H7 (cell line): ENCODE data around the genes C2orf72 and ALPG.

DNA sequence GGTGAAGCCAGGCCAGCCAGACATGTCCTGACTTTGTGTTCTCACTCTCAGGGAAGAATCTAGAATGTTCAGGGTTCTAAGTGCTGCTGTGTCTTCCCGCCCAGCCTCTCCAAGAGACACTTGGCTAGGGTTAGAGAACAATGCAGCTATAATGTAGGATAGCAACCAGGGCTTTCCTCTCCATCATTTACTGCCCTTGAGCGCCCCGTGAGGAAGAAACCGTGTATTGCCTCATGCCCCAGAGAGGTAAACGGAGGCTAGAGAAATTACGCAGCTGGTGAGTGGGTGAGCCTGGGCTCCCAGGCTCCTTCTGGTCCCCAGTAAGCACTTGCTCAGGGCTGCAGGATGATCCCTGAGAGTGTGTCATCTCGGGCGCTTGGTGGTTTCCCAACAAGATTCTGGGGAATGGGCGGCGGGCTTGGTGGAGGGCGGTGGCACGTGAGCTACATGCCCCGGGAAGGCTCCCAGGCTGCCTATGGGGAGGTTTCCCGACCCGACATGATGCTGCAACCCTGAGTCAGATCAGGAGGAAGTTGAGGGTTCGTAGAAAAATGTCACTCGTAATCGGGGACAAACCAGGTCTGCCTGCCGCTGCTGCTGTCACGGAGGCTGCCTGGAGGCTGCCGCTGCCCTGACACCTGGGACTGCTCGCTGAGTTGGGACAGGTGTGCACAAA is 527 bp downstream of the GPR55 start:
- RAMPAGE, long total RNA: no peak

DNA sequence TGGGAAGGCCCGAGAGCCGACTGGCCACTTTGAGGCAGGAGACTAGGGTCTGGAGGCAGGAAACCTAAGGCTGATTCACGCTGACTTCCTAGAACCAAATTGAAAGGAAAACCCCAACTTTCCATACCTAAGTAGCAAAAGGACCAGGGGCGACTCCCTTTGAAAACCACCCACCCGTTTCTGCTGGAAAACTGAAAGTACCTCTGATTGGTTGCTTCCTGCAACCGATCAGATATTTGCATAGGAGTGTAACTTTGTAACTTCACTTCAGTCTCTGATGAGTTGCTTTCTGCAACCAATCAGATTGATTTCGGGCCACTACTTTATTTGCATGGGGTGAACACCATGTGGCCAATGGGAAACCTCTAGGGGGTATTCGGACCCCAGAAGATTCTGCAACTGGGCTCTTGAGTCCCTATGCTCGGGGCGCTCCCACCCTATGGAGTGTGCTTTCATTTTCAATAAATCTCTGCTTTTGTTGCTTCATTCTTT is 26.7 kb upstream of the SPATA3 start:
- RAMPAGE, long total RNA: no peak

GRCh38 chr2:230996291-230996552 is 301 bp downstream of the SPATA3 start:
- RAMPAGE, long total RNA: no peak

- RAMPAGE, long total RNA: no peak
Observed at GRCh38 chr2:231037132-231037688, at the start of gene C2orf72. Gene C2orf72 (plus strand): TSS chr2:231037523.

DNA sequence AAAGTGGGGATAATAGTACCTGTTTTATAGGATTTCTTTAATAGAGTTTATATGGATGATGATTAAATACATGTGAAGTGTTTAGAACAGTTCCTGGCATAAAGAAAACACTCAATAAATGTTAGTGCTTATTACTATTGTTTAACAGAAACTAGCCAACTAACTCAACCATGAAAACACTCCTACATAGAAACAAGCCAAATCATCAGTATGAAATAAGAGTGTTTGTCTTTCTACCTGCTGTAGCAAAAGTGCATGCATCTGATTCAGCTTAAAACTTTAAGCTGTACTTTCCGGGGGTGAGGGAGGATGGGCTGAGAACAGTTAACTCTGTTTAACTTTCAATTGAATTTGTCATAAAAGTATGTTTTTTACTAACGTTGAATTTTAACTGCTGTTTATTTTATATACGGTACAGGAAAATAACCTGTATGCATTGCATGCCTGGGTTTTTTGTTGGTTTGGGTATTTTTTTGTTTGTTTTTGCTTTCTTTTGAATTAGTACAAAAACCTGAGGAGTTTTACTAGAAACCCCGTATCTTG is 6.7 kb downstream of the HTR2B start:
- RAMPAGE, long total RNA: no peak

GRCh38 chr2:231123076-231123972 is 1.5 kb downstream of the HTR2B start:
- RAMPAGE, long total RNA: no peak

- RAMPAGE, long total RNA: no peak
Observed at GRCh38 chr2:231138678-231139069, 13.8 kb upstream of the HTR2B start.

DNA sequence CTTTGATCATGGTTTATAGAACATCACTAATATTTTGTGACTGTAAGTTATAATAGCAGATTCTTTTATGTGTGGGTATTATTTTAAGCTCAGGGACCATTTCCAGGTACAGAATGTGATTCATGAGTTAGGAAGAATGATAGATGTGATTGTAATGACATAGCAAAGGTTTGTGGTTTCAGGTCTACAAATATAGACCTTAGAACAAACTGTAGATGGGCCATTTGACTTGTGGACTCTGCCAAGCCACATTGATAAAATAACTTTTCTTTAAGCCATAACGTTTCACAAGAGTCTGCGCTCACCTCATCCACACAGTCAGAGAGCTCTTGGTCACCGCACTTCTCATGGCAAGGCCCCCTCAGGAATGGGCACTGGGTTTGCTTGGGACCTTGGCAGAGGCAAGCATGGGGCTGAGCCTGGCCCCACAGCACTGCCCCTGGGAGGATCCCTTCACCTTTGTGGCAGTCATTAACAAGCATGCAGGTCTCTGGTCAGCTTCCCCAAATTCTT is 13.9 kb downstream of the ARMC9 start:
- RAMPAGE, long total RNA: no peak

- RAMPAGE, long total RNA: no peak
Observed at GRCh38 chr2:231241707-231242638, 43.5 kb downstream of the ARMC9 start.

GRCh38 chr2:231320948-231321515 is 74.5 kb upstream of the B3GNT7 start:
- RAMPAGE, long total RNA: no peak

GRCh38 chr2:231387909-231389059 is 7.2 kb upstream of the B3GNT7 start:
- RAMPAGE, long total RNA: no peak

DNA sequence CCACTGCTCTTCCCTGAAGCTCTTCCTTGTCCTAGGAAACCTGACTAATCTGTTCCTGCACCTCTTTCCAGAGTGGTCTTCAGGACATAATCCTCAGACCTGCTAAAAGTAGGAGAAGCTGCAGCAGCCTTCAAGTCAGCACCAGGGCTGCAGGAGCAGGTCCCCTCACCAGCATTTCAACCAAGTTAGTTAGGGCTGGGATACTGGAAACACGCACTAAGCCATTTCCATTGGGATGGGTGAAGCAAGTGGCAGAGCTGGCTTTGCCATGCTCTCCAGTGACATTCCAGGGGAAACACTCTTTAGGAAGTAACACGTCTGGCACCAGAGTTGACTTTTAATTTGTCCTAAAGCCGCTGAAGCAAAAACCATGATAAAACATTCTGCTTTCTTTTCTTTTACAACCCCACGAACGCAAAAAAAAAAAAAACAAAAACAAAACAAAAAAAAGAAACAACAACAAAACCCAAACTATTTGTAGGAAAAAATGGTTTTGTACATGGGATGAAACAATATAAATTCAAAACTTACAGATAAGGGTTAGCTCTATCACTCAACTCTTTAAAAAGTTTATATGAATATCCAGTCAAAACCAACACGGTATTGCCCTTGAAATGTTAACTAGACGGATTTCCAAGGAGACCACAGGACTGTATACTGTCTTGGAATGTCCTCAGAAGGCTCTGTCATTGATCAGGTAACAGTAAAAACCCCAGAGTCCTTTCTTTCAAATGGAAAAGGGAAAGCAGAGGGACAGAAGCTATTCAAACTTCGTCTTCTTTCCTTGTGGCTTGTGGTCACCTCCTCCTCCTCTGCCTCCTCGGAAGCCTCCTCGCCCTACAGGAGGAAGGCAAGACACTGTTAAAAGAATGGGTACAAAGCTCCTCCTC is 9.6 kb downstream of the NCL start:
- RAMPAGE, long total RNA: no peak

DNA sequence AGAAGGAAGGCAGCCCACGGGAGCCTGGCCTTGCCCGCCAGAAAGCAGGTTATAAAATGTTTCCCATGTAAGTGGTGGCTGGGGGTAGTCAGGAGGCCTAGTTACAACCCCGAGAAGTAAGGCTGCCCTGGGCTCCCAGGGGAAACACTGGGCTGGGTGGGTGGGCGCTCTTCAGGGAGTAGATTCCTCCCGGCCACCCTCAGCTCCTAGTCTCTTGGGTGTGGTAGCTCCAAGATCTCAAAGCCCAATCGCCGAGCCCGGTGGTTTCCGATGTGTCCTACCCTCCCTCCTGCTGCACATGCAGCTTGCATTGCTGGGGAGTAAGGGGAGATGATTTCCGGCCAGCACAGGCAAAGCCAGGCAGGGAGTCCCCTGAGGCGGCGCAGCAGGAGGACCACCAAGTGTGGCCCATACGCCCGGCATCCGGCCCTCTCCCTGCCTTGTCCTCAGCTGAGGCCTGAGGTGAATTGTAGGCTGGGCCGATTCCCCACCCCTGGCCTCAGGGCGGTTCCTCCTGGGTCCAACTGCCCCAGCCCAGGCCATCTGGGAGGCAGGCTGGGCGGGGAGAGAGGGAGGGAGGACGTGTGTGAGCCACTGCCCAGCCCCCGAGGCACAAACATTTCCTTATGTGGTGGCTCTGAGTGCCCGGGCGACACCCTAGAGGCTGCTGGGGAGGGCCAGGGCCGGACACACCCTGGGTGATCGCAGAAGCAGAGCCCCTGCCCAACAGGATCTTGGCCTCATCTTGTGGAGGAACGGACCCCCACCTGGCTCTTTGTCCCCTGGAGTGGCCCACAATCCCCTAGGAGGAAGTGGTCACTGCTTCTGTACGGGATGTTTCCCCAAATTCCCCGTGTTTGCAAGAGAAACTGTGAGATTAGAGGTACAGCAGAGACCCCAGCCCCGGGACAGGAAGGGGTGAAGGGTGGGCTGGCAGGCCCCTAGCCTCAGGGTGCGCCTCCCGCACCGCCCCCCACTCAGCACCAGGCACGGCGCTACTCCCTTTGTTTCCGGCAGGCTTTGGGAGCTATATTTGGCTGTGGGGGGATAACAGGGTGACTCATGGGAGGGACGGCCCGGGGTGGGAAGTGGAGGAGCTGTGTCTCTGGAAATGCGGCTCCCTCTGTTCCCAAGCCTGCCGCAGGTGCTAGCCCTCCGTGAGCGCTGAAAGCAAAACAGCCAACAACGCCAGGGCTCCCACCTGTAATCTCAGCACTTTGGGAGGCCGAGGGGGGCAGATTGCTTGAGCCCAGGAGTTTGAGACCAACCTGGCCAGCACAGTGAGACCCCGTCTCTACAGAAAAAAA is 41.9 kb upstream of the PTMA start:
- RAMPAGE, long total RNA: no peak

DNA sequence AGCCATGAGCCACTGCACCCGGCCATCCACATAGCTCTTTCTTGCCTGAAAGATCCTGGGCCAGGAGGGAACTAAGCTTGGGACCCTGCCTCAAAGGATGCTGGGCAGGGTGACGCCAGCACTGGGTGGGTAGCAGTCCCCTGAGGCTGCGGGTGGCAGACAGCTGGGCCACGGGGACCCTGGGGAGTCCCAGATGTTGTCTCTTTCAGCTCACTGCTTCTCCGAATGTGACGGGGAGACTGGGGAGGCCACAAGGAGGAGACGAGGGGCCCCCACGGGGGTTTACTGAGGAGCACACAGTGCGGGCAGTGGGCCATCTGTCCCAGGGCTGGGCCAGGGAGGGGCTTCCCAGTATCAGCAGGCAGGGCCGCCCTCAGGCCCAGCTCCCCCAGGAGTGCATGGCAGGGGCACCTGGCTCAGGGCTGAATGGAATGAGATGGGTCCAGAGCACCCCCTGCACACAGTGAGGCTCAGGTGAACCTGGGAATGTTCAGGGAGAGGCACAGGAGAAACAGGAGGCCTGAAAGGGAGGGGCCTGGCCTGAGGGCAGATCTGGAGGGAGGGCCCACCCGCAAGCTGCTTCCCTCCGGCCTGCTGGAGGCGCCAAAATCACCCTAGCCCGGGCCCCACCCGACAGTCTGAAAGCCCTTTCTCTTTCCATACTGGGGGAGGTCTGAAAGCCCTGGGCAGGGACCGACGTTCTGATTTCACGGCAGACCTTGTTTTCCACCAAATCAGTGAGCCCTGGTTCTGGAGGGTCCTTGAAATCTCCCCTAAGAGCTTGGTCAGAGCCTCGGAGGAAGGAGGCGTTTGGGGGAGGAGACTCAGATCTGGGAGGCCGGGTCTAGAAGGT is 35.6 kb upstream of the PTMA start:
- RAMPAGE, long total RNA: no peak

DNA sequence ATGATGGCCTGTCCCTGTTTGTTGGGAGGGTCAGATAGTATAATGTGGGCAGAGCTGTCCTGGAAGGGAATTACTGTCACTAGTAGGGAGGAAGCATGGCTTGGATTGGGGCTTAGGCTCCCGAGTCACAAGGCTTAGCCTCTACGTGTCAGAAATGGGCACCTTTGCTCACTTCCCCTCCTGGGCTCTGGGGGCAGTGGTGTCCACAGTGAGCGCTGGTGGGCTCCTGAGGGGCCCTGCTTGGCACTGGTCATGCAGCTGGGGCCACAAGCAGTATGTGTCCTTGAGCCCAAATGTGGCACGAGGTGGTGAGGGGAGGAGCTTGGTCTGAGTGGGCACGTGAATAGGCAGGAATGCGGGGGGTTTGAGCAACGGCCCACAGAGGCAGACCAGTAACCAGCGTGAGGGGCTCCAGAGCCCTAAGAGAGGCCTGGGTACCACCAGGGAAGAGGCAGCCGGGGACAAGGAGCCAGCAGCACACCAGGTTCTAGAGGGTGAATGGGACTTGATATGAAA is 23.0 kb upstream of the PTMA start:
- RAMPAGE, long total RNA: no peak

- RAMPAGE, long total RNA: no peak
Observed at GRCh38 chr2:231782322-231782934, 1.3 kb upstream of the PDE6D start.

GRCh38 chr2:232133881-232134229 is 172.3 kb downstream of the DIS3L2 start:
- RAMPAGE, long total RNA: no peak

- RAMPAGE, long total RNA: no peak
Observed at GRCh38 chr2:232310148-232310837, 68.3 kb upstream of the ALPP start.

DNA sequence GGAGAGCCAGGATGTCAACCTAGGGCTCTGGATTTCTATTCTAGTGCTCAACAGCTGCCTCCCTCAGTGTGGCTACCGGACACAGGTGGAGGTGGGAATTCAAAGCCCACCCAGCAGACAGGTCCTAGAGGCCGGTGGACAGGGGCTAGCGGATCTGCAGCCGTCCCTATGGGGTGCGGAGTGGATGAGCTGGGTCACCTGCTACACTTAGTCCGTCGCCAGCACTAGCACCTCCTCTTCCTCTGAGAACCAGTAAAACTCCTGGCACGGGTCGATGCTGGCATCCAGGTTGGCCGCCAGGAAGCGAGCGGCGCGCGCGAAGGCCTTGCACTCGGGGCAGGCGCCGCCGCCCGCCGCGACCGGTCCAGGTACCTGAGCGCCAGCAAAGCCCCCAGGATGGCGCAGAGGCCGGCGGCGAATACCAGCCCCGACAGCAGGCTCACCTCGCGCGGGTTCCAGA is 27.8 kb upstream of the ALPP start:
- RAMPAGE, long total RNA: no peak

GRCh38 chr2:232406553-232406999 is at the start of gene ALPG:
Gene ALPG (plus strand): TSS chr2:232406844.
- RAMPAGE, long total RNA: no peak